LNCaP clone FGC (cell line): Measurements from ENCODE around the gene ADAMTS5.

DNA sequence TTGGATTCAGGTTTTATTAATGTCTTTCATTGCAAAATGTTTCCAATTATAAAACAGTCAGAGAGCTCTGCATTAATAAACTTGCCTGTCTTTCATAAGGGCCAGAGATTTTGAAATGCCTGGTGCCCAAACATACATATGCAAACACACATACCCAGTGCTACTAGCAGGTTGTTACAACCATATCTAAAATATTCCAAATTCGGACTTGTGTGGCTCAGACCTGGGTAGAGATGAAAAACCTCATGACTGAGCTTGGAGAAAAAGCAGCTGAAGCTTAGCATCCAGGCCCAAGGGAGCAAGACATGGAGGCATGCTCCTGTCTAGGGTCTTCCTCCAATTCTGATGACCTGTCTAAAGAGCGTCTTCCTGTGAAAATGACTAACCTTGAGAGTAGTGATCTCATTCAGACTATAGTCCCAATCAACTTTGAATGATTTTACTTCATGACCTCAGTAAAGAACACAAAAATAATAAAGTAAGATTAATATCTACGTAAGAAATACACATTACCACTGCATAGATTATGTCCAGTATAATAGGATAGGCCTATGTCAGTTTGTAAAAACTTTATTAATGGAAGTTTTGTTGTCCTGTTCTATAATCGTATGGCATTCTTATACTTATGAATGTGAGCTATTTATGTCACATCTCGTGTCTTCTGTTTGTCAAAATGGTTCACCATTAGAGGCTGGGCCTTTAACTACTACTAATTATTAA lies 201.1 kb downstream of the NCAM2 start:
- RRBS, 2 experiments: no CpG with 5 or more reads among the region's 5 CpGs

DNA sequence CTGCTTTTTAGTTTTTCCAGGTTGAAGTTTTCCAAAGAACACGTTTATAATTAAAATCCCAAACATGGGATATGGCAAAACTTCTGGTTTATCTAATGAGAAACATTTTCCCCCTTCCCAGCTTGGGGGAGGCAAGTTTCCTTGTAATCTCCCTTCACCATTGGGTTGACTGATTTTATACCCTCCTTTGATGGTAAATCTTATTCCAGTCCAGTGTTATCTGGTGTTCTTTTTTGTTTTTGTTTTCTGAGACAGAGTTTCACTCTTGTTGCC lies 280.9 kb downstream of the NCAM2 start:
- RRBS, 2 experiments: no CpG with 5 or more reads among the region's 1 CpG

DNA sequence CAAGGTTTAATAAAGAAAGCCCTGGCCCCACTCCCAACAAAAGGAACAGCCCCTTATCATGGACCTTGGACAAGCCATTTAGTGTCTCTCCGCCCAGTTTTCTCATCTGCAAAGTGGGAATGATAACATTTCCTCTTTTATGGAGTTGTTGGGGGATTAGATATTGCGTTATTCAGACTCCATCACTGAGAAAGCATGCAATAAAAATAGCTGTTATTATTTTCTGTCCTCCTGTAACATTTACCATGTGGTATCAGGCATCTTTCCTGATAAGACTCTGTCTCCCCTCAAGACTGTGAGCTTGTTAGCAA lies 1.3 kb upstream of the JAM2 start:
- RRBS, 2 experiments: no CpG with 5 or more reads among the region's 2 CpGs

DNA sequence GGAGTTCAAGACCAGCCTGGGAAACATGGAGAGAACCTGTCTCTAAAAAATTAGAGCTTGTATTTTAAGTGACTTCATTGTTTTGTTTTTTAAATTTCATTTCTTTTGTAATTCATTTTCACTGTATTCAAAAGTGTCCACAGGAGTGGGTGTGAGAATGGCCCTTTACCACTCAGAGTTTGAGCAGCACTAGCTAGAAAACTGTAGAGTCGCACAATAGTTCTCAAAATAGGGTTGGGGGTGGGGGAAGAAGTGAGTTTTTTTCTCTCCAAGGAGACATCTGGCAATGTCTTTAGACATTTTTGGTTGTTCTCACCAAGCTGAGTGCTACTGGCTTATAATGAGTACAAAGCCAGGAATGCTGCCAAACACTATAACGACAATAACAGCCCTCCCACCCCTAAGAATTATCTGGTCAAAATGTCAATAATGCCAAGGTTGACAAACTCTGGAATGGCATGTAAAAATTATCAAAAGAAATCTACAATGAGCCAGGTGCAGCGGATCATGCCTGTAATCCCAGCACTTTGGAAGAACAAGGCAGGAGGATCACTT lies 2.8 kb downstream of the ATP5PF start:
- RRBS, 2 experiments: no CpG with 5 or more reads among the region's 3 CpGs

DNA sequence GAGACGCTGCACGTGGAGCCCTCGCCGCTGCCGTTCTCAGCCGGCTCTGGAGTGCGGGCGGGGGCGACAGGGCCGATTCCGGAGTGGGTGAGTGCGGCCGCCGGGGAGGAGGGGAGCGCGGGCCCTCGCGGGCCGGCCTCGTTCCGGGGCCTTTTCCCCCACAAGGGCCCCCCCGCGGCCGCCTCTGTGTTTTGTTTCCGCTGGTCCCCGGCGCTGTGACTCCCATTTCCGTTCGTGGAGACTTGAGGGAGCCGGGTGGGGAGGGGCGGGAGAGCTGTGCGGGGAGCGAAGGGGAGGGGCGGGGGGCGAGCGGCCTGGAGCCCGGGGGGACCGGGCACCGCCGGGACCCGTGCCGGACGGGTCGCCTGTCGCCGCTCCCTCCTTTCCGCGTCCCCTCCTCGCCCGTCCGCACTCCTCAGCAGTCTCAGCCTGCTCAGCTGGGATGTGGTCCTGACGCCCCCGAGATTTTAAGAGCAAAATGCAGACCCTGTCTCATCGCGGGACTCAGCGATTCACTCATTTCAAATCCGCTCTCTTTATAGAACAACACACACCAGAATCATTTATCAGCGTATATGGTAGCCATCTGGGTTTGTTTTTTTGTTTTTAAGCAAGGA lies 828 bp downstream of the GABPA start:
- RRBS, 2 experiments: under 1 to 2% methylated on average over 21 of the region's 58 CpGs

DNA sequence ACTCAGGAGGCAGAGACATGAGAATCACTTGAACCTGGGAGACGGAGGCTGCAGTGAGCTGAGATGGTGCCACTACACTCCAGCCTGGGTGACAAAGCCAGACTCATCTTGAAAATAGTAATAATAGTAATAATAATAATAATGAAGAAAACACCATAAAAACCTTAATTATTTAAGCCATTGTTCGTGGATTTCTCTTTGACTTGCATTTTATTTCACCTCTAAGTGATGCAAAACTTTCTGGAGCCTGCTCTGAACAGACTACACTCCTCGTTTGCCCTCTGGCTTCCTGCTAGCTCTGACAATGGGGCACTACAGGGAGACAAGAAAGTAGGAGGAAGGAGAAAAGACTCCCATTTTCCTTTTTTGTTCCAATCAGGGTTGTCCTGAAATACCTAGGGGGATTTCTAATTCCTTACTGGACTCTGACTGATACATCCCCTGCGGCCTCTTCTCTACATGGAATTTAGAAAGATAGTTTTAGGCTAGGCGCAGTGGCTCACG lies 95.7 kb downstream of the GABPA start:
- RRBS, 2 experiments: no CpG with 5 or more reads among the region's 6 CpGs

DNA sequence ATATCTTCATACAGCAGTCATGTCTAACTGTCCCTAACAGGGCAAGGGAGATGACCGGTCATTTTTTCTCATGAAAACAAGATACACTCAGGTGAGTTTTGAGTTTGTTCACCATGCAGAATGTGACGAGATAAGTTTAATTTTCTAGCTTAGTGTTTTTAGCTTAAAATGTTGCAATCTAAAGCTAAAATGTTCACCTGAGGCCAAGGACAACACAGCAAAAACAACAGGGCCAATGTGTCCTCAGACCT lies 144.3 kb downstream of the GABPA start:
- RRBS, 2 experiments: no CpG with 5 or more reads among the region's 2 CpGs

GRCh38 chr21:25879381-25879621 lies 144.5 kb downstream of the GABPA start:
- RRBS, 2 experiments: no CpG with 5 or more reads among the region's 2 CpGs

DNA sequence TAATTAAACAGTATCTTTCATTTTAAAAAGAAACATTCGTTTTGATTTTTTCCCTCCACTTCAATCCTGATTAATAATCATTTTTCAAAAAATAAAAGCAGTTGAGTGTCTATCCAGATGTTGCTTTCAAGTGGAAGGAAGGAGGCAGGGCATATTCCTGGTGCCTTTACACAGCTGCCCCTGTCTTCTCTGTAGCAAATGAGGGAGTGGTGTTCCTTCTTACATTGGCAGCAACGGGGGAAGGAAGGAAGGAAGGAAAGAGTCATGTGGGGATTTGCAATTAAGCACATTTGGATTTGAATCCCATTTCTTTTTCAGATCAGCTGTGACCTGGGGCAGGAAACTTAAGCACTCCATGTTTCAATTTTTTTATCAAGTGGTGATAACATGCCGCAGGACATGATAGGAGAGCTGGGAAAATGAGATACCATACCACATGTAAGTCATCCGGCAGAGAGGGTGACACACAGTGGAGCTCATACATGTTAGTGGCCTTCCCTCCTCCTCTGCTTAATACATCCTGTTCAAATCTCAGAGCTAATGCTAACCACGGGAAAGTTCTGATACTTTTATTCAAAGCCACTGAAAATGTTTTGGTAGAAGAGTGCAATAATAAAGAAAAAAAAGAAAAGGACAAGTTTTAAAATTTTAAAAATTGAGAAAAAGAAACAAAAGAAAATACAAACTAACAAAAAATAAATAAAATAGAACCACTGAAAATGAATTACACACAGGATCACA lies 186.8 kb downstream of the APP start:
- RRBS, 2 experiments: no CpG with 5 or more reads among the region's 5 CpGs

GRCh38 chr21:26161159-26161789 lies 9.3 kb downstream of the APP start:
- RRBS, 2 experiments: no CpG with 5 or more reads among the region's 2 CpGs

DNA sequence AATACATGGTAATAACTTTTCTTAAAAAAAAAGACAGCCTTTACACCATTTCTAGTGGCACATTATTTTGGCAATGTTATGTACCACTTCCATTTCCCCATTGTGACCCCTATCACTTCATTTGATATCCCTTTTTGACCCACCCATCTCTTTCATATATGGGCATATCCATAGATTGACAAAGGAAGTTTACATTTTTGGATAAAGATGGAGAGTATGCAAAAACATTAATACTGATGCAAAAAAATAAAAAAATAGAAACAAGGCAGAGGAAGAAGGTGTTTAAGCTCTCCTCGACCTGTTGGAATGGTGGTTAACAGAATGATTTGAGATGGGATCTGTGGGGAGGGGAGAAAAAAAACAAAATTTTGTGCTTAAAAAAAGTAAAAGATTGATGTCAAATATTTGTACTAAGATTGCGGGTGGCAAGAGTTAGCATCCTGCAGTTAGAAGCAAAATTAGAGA lies 65.0 kb upstream of the APP start:
- RRBS, 2 experiments: no CpG with 5 or more reads among the region's 2 CpGs

- RRBS, 2 experiments: no CpG with 5 or more reads among the region's 3 CpGs
Measured at GRCh38 chr21:26782399-26783064, 62.7 kb downstream of the ADAMTS1 start.

DNA sequence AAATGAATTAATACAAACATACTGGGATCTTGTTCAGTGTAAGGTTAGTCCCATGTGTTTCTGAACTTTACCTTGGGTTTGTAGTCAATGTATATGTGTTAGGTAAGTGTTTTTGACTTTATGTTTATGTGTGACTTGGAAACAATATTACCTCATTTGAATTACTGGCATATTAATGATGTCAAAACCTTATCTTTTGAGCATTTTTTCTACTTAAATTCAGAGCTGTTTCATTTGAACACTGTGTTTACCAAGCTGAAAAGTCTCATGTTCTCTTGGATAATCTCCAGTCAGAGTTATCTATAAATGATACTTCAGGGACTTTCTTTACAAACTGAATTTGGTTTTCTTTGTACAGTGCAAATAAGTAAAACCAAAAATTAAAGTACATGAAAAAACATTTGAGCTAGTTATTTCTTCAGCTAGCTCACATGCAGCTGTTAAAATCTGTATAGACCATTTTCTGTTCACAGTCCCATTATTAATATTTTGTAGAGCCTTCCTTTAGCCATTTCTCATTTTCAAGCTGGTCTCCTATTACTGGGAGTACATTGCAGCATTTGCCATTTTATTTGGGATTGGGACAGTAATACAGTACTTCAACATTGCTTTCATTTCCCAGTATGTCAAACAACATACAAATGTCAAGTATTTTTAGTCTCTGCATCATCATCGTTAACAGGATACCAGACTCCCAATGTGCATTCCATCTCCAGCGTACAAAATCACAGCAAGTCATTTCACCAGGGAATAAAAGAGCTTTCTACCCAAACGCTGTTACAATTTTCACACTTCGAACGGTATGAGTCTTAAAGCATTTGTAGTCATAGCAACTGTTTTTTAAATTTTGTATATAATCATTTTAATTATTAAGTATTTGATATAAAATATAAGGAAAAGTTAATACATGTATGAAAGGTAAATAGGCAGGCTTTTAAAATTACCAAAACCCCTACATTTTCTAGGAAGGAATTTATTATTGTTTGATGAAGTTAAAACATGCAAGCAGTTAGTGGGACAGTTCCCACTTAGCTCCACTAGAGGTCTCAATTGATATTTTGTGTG lies 29.7 kb downstream of the ADAMTS1 start:
- RRBS, 2 experiments: no CpG with 5 or more reads among the region's 5 CpGs

GRCh38 chr21:26844648-26845233 lies 468 bp downstream of the ADAMTS1 start:
- RRBS, 2 experiments: under 1% methylated on average over 22 of the region's 57 CpGs

DNA sequence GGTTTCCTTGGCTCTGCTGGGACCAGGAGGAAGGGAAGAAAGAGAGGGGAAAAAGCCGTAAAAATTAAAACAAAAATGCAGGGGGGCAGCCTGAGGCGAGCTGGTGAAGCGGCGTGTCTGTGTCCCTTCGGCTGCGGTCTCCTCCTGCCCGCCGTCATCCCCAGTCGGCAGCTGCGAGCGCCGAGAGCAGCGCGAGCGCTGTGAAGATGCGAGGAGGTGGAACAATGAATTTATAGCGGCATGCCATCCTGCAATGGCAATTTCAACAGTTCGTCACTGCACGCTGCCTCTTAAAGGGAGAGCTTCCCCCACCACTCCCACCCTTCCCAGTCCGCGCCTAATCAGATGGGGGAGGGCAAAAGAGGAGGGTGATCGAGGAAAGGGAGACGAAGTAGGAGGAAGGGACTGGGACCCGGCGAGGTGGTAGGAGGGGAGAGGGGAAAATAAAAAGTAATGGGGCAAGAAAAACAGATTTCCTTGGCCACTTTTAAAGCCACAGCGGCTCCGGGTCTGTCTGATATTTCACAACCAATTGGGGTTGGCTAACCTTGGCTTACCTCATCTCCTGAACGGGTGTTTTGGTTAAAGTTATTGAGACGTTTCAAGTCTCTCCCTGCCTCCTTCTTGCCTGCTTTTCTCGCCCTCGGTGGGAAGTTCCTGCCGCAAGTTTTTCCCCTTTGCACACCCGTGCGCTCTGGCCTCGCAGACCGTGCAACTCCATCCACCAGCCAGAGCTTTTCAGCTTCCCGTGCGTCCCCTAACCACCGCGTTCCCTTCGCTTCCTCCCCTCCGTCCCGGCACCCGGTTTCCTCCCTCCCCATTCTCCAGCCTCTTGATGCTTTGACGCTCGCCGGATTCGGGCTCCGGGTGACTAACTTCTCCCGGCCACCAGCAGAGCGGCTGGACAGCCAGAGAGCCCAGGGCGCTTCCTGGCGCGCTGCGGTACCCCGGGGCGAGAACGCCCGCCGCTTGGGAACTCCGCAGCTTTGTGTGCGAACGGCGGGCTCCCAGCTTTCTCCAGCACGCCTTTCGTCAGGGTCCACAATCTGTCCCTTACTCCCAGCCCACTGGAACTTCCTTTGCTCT lies at the start of gene ADAMTS5:
ADAMTS5 (minus strand) TSS at position 202 of the 1,086 bp plus-strand sequence.
- RRBS, 2 experiments: 22 to 34% methylated on average over 12 to 14 of the region's 66 CpGs

- RRBS, 2 experiments: no CpG with 5 or more reads among the region's 1 CpG
Measured at GRCh38 chr21:27307253-27307779, 340.4 kb upstream of the ADAMTS5 start.

GRCh38 chr21:27884734-27885094 lies 917.8 kb upstream of the ADAMTS5 start:
- RRBS, 2 experiments: no CpG with 5 or more reads among the region's 4 CpGs

DNA sequence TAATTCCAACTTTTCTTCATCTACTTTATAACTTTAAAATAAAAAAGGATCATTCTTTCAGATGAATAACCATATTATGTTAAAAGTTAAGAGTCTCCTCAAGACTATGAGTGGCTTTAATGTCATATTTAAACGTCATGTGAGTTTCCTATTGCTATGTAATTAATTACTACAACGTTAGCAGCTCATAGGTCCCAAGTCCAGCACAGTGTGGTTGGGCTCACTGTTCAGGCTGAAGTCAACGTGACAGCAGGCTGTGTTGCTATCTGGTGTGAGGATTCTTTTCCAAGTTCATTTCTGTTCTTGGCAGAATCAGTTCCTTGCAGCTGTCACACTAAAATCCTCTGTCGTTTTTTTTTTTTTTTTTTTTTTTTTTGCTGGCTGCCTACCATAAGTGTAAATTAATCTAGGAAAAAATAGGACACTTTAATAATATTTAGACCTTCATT lies 785.9 kb downstream of the N6AMT1 start:
- RRBS, 2 experiments: no CpG with 5 or more reads among the region's 4 CpGs

DNA sequence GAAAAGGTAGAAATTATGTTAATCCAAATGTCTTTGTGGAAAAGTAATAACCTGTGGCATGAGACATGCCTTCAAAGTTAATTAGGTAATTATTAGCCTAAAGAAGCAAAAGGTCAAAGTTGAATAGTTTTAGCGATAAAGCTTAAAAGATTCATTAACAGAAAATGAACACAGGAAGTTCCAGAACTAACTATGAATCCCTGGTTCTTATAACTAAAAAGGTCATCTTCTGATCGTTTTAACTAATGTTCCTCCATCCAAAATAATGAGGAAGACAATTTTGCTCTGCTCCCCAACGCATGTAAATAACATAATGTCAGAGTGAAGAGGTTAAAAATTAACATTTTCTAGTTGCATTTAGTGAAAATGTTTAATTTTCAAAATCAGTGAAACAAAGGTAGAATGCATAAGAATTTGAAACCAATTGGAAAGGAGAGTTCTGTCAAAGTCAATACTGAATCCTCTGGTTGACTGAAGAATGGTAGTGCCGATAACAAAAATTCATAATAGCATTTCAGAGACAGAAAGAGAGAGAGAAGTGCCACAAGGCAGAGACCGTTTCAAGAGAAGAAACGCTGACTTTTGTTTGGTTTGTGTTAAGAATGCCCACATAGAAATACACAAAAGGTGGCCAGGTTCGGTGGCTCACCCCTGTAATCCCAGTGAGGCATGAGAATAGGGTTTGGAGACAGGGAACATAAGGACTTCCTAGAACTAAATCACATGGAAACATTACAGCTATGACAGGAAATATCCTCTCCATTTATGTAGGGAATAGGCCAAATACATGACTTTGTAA lies 508.8 kb downstream of the N6AMT1 start:
- RRBS, 2 experiments: no CpG with 5 or more reads among the region's 7 CpGs